Keratinocyte (primary cell): ENCODE measurements around the genes SYT7 and SCGB1D2.

CAGE:
- cytosol, long polyA minus RNA, result no peak
- cytosol, long polyA plus RNA, result no peak
- long polyA plus RNA, result start-site peak on the minus strand at chr11:61581056-61581124, 28 and 29 reads in 2 replicates
- nucleus, long polyA minus RNA, result no peak
- nucleus, long polyA plus RNA, result no peak
These were observed at the start of gene SYT7 for GRCh38 chr11:61580656-61581420. SYT7 (minus strand) TSS chr11:61581076.

DNA sequence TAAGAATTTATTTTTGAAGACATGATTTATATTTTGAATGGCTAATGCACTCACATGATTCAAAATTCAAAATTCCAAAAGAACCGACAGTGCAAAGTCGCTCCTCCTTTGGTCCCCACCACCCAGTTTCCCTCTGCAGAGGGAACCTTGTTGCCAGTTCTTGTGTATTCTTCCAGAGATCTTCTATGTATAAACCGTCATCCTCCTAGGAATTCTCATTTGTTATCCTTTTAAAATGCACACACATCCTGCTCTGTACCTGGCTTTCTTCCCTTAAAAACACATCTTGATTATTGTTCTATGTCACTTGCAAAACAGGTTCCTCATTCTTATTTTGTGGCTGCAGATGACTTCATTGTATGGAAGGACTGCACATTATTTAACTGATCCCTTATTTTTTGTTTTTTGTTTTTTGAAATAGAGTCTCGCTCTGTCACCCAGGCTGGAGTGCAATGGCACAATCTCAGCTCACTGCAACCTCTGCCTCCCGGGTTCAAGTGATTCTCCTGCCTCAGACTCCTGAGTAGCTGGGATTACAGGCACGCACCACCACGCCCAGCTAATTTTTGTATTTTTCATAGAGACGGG lies 26.6 kb upstream of the SYT7 start:
CAGE:
- cytosol, long polyA minus RNA, result no peak
- cytosol, long polyA plus RNA, result no peak
- long polyA plus RNA, result no peak
- nucleus, long polyA minus RNA, result no peak
- nucleus, long polyA plus RNA, result no peak

GRCh38 chr11:61688695-61689344 lies 8.6 kb downstream of the DAGLA start:
CAGE:
- cytosol, long polyA minus RNA, result no peak
- cytosol, long polyA plus RNA, result no peak
- long polyA plus RNA, result no peak
- nucleus, long polyA minus RNA, result no peak
- nucleus, long polyA plus RNA, result no peak

CAGE:
- cytosol, long polyA minus RNA, result no peak
- cytosol, long polyA plus RNA, result no peak
- long polyA plus RNA, result no peak
- nucleus, long polyA minus RNA, result no peak
- nucleus, long polyA plus RNA, result no peak
These were observed 15.0 kb downstream of the DAGLA start for GRCh38 chr11:61694989-61695850.

CAGE:
- cytosol, long polyA minus RNA, result no peak
- cytosol, long polyA plus RNA, result no peak
- long polyA plus RNA, result no peak
- nucleus, long polyA minus RNA, result no peak
- nucleus, long polyA plus RNA, result no peak
These were observed 16.9 kb downstream of the DAGLA start for GRCh38 chr11:61696977-61697592.

CAGE:
- cytosol, long polyA minus RNA, result no peak
- cytosol, long polyA plus RNA, result no peak
- long polyA plus RNA, result no peak
- nucleus, long polyA minus RNA, result no peak
- nucleus, long polyA plus RNA, result no peak
These were observed 15.1 kb downstream of the TMEM258 start for GRCh38 chr11:61777050-61777901.

DNA sequence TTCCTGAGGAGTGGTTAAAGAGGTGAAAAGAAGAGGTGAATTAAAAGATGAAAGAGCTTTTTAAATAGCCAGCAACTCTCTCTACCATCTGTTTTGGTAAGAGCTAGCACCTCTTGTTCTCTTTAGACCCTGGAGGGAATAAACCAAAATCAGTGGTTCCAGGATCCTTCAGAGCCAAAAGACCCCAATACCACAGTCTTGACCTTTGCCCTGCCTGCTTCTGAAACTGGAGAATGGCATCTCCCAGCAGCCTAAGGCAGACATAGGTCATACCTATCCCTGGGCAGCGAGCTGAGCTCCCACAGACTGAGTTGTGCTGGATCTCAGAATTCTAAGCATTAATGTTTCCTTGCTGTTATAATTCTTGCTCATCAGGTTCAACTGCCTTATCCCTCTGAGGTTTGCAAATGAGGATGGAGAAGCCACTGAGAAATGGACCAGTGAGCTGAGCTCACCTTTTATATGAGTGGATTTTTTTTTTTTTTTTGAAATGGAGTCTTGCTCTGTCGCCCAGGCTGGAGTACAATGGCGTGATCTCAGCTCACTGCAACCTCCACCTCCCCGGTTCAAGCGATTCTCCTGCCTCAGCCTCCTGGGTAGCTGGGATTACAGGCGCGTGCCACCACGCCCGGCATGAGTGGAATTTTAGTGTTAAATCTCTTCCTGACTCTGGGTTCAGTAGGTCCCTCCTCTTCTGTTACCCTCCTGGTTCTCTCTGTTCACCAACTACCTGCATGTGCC lies 8.9 kb downstream of the FEN1 start:
CAGE:
- cytosol, long polyA minus RNA, result no peak
- cytosol, long polyA plus RNA, result no peak
- long polyA plus RNA, result no peak
- nucleus, long polyA minus RNA, result no peak
- nucleus, long polyA plus RNA, result no peak

DNA sequence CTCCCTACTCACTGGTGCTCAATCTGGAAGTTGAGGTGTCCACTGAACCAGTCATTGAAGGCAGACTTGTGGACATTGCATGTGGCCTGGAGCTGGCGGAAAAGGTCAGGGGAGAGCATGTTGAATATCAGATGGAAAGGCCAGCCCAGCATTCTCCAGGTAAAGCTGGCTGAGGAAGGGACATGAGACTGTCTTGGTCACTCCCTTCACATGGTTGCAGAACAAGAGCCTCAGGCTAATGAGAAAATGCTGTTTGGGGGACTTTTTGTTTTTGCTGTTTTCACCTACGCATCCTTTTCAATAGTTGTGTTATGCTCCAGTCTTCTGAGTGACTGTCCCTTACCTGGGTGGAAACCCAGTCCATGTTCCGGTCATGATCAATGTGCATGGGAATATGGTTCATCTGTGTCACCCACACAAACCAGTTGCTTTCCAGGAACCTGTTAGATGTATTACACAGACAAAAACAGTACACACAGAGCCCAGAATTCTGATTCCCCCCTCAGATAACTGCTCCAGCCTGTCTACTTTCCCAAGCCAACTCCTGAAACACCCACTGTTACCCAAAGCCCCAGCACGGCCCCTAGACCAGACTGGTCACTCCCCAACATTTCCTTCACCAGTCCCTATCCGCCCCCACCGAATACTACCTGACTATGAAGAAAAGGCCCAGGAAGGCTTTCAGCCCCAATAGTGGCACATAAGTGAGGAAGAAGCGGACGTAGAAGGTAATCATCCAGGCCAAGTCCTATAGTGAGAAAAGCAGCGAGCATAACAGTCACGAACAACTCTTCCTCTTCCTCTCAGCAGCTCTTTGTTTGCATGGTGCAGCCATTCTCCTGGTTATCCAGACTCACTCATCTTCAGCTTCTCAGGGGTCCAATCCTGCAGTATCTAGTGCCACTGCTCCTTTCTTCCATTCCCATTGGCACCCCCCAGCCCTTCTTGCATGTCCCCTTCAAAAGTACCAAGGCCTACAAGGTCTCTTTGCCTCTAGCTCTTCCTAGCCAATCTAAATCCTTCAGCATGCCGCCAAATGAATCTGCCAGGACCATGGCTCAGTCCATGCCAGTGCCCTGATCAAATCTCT lies 10.7 kb downstream of the FEN1 start:
CAGE:
- cytosol, long polyA minus RNA, result no peak
- cytosol, long polyA plus RNA, result no peak
- long polyA plus RNA, result no peak
- nucleus, long polyA minus RNA, result no peak
- nucleus, long polyA plus RNA, result no peak

DNA sequence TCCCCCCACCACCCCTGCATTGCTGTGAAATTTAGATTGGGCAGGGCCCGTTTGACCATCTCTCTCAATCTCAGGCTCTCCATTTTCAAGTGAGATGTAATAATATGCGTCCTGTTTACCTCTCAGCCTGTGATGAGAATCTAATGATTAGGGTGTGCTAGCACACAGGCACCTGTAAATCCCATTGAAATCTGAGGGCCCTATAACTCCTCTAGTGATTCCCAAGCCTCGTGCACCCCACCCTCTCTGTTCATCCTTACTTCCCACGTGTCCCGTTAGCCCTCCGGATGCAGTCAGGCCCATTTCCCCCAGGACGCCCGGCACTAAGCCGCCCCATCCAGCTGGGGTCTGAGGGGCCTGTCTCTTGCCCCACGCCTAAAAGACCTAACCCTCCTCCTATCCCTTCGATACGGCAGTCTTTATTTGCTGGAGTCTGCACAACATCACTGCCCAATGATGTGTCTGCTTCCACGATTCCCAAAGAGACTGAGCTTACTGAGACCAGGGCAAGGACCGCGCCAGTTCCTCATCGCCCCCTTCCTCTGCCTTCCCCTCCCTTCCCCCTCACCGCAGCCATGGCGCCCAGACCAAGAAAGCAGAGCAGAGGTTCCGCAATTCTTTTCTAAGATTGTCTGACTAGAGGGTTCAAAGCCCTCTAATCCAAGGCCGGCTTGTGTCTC lies 1.1 kb upstream of the FADS2 start:
CAGE:
- cytosol, long polyA minus RNA, result no peak
- cytosol, long polyA plus RNA, result no peak
- long polyA plus RNA, result no peak
- nucleus, long polyA minus RNA, result no peak
- nucleus, long polyA plus RNA, result no peak

DNA sequence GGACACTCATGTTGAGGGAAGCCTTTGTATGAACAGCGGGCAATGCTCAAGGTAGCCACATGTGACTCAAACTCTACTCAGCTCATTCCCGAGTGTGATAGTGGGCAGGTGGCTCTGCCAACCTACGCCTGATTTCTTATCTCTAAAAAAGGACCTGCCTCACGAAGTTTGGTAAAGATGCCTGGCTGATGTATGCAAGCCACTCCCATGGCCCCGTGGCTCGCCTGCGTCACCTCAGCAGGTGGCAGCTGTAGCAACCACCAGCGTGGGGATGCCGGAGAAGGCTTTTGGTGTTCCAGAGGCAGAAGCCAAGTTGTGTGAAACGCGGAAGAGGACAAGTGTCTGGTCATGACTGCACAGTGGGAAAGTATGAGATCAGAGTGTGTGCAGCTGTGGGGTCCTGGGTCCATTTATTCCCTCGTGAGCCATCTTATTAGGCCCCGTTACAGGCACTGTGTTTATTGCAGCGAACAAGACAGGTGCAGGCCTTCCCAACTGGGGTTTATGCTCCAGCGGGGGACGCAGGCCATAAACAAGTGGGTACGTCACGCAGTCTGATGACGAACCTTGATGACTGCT lies 5.5 kb downstream of the FADS2 start:
CAGE:
- cytosol, long polyA minus RNA, result no peak
- cytosol, long polyA plus RNA, result no peak
- long polyA plus RNA, result no peak
- nucleus, long polyA minus RNA, result no peak
- nucleus, long polyA plus RNA, result no peak

GRCh38 chr11:61842140-61842684 lies 14.1 kb downstream of the FADS2 start:
CAGE:
- cytosol, long polyA minus RNA, result no peak
- cytosol, long polyA plus RNA, result no peak
- long polyA plus RNA, result no peak
- nucleus, long polyA minus RNA, result no peak
- nucleus, long polyA plus RNA, result no peak

DNA sequence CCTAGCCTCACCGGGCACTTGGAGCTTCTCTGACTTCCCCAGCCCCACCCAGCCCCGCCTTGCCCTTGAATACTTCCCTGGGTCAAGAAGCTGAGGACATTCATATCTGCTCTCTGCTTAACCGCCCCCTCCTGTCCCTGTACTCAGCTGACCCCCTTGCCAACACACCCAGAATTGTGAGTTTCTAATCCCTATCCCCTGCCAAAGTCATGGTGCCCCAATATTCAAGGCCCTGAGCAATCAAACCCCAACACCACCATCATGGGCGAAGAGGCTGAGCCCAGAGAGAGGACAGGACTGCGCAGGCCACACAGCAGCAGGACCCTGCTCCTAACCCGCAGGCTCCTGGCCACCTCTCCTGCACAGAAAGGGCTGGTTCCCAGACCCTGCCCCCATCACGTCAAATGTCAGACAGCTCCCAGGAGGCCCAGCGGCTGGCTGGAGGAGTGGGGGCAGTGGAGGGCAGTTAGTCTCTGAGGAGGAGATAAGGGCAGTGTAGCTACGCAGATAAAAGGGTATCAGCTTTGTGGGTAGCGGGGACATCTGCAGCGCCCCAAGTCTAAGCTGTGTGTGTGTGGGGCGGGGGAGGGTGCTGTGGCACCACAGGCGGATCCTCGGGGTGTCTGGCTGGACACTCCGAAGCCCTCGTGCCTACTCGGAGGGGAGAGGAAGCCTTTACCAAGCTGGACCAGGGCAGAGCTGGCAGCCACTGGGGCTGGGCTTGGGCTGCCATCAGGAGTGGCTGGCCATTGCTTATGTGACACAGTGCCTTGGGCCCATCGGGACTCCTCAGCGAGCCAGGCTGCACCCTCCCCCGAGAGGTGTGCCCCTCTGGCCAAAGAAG lies 21.6 kb downstream of the FADS3 start:
CAGE:
- cytosol, long polyA minus RNA, result no peak
- cytosol, long polyA plus RNA, result no peak
- long polyA plus RNA, result no peak
- nucleus, long polyA minus RNA, result no peak
- nucleus, long polyA plus RNA, result no peak

DNA sequence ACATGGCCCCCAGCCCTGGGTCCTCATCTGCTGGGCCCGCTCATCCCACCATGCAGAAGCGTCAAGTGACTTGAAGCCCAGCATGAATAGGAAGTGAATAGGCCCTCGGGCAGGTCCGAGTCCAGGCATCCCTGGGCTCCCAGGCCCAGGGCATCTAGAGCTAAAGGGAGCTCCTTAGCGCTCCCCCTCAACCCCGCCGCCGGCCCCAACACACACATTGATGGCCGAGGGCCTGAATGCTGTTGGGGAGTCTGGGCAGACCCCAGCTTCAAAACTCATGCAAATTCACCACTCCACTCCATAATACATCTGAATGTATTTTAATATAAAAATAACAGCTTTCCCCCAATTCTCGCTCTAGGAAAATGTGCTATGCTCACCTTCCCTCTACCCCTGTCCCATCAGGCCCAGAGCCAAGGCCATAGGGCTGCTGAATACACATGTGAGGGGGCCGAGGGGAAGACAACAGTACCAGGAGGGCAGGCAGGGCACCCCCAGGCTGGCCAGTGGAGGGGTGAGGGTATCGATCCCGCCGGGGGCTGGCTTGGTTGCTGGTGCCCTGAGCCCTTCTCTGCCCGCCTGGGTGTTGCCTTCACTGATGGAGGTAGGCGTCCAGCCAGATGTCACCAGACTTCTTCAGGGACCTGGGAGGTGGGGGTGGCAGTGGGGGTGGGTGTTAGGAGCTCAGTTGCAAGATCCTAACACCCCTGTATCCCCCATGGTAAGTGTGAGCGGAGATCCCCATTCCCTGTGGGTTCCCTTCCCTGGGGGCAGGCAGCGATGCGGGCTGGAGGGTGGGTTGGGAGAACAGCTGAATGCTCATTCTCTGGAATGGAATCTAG lies 17.9 kb downstream of the FADS3 start:
CAGE:
- cytosol, long polyA minus RNA, result no peak
- cytosol, long polyA plus RNA, result no peak
- long polyA plus RNA, result no peak
- nucleus, long polyA minus RNA, result no peak
- nucleus, long polyA plus RNA, result start-site peak on the minus strand centred at position 368 of the sequence, 65 bp wide, 600 and 470 reads in 2 replicates

DNA sequence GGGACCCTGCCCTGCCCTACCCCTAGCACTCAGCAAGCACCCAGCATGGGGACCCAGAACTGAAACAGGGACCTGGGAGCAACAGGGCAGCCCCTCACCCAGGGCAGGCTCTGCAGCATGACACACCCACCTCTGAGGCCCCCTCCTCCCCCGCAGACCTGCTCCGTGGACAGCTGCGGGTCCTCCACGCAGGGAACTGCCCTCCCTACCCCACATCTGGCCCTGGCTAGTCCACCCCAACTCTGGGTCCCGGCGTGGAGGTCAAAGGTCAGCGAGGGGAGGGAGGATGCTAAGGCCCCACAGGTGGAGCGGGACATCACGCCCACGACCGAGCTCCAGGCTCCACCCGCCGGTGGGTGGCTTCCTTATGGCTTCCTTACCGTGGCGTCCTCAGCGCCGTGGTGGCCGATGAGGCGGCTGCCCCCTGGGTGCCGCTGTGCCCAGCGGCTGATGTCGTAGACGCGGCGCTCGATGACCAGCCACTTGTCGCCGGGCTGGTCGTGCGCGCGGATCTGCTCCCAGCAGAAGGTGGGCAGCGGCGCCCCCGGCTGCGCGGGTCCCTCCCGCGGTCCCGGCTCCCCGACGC lies 463 bp downstream of the FADS3 start:
CAGE:
- cytosol, long polyA minus RNA, result no peak
- cytosol, long polyA plus RNA, result no peak
- long polyA plus RNA, result no peak
- nucleus, long polyA minus RNA, result no peak
- nucleus, long polyA plus RNA, result no peak

DNA sequence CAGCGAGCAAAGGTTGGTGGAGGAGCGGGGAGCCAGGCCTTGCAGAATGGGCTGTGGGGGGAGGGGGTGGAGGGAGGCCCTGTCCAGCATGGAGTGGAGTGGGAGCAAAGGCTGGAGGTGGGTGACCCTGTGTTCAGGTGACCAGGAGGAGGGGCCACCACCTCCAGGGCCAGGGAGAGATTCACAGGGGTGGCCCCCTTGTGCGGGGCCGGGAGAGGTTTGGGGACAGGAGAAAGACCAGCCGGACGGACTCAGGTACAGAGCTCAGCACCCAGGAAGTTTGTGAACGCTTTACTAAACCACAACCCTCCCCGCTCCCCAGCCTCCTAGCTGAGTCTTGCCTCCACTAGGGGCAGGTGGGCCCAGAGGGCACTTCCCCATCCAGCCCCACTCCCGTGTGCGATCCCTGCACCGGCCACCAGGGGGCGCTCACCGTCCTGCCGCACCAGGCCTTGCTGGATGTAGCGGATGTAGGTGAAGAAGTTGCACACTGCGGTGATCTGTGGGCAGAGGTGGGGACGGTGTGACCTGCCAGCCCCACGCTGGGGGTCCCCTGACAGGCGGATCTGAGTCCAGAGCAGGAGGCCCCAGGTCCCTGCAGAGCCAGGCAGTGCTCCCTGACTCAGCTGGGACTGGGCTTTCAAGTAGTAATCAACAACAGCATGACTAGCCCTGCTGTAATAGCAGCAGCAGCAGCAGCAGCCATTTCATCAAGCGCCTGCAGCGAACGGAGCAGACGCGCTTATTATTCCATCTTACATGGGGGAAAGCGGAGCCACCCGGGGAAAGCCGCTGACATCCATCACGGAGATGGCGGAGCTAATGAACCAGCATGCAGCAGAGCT lies 7.8 kb upstream of the FADS3 start:
CAGE:
- cytosol, long polyA minus RNA, result no peak
- cytosol, long polyA plus RNA, result no peak
- long polyA plus RNA, result no peak
- nucleus, long polyA minus RNA, result no peak
- nucleus, long polyA plus RNA, result no peak

CAGE:
- cytosol, long polyA minus RNA, result no peak
- cytosol, long polyA plus RNA, result no peak
- long polyA plus RNA, result no peak
- nucleus, long polyA minus RNA, result no peak
- nucleus, long polyA plus RNA, result no peak
These were observed 1.4 kb upstream of the RAB3IL1 start for GRCh38 chr11:61918563-61919462.

CAGE:
- cytosol, long polyA minus RNA, result no peak
- cytosol, long polyA plus RNA, result no peak
- long polyA plus RNA, result no peak
- nucleus, long polyA minus RNA, result no peak
- nucleus, long polyA plus RNA, result no peak
These were observed 870 bp downstream of the FTH1 start for GRCh38 chr11:61966608-61966920.

CAGE:
- cytosol, long polyA minus RNA, result no peak
- cytosol, long polyA plus RNA, result no peak
- long polyA plus RNA, result no peak
- nucleus, long polyA minus RNA, result no peak
- nucleus, long polyA plus RNA, result no peak
These were observed at the start of gene SCGB1D2 for GRCh38 chr11:62241846-62242498. SCGB1D2 (plus strand) TSS chr11:62242239.

DNA sequence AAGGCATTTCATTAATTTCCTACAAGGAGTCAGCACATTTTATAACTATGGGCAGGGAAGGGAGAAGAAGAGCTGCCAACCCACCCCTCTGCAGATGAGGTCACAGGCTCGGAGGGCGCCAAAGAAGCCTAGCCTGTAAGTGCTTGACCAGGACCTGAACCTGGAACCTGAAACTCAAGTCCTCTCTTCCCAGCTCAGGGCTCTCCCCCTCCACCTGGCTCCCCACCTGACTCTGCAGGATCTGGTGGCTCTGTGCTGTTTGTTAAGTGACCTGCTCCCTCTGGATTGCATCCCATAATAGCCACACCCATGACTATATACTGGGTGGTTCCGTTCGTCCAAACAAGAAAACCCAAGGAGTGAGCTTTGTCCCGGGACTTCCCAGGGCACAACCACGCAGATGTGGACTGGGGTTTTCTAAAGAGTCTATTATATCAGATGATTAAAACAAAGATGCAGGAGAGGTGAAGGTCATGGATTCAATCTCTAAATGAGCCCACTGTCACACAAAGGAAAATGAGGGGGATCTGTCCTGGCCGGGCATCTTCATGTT lies 27.4 kb downstream of the SCGB1A1 start:
CAGE:
- cytosol, long polyA minus RNA, result no peak
- cytosol, long polyA plus RNA, result no peak
- long polyA plus RNA, result no peak
- nucleus, long polyA minus RNA, result no peak
- nucleus, long polyA plus RNA, result no peak

DNA sequence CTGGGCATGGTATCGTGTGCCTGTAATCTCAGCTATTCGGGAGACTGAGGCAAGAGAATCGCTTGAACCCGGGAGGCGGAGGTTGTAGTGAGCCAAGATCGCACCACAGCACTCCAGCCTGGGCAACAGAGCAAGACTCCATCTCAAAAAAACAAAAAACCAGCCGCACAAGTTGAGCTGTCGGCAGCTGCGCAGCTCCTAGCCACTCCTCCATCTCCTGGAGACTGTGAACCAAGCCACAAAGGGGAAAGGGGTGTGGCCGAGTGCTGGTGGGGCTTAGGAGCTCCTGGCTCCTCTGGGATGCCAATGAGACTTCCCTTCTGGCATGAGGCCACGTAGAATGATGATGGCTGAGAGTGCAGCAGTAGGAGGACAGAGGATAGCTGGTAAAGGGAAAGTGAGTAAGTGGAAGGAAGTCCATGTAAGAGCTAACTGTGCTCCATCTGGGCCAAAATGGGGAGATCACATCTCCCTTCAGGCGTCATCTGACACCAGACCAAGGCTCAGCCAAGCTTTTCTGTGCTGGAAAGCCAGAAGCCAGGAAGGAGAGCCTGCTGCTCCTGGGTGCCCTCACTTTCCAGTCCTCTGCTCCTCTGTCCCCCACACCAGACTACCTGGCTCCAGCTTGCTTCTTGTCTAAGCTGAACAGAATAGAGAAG lies 47.1 kb downstream of the AHNAK start:
CAGE:
- cytosol, long polyA minus RNA, result no peak
- cytosol, long polyA plus RNA, result no peak
- long polyA plus RNA, result no peak
- nucleus, long polyA minus RNA, result no peak
- nucleus, long polyA plus RNA, result no peak